Camera-type eye (tissue), 1 donor: ENCODE measurements around a stretch of chr11.

GRCh38 chr11:765337-766315 lies 11.7 kb downstream of the GATD1 start:
- RAMPAGE, long total RNA: no peak

GRCh38 chr11:854951-855748 lies 12.5 kb downstream of the TSPAN4 start:
- RAMPAGE, long total RNA: no peak

- RAMPAGE, long total RNA: no peak
Measured at GRCh38 chr11:910526-910694, 200 bp downstream of the CHID1 start.

- RAMPAGE, long total RNA: no peak
Measured at GRCh38 chr11:1074403-1074721, 37.8 kb upstream of the MUC6 start.

- RAMPAGE, long total RNA: no peak
Measured at GRCh38 chr11:1087798-1088582, 51.5 kb upstream of the MUC6 start.

GRCh38 chr11:1150713-1151471 lies 6.9 kb upstream of the MUC5AC start:
- RAMPAGE, long total RNA: no peak

DNA sequence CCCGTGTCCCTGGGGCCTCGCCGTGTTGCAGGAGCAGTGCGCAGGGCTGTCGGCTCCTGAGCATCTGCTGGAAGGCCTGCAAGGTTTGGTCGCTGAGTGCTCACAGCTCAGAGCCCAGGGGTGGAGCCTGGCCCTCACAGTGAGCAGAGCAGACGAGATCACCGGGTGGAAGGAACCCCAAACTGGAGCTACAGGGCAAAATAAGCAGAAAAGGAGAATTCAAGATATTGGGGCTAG lies 17.1 kb upstream of the MUC5B start:
- RAMPAGE, long total RNA: no peak

DNA sequence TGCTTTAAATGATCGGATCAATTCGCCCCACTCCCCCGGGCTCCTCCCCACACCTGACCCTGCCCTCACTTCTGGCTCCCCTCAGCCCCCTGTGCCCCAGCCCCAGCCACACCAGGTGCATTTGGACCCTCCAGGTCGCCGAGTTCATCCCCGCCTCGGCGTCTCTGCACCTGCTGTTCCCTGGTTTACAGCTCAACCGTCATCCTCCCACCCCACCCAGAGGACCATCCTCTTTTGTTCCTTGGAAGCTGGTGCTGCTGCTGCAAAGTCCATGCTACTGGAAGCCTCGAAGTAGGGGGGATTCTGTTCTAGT lies 4.6 kb upstream of the MUC5B start:
- RAMPAGE, long total RNA: no peak

DNA sequence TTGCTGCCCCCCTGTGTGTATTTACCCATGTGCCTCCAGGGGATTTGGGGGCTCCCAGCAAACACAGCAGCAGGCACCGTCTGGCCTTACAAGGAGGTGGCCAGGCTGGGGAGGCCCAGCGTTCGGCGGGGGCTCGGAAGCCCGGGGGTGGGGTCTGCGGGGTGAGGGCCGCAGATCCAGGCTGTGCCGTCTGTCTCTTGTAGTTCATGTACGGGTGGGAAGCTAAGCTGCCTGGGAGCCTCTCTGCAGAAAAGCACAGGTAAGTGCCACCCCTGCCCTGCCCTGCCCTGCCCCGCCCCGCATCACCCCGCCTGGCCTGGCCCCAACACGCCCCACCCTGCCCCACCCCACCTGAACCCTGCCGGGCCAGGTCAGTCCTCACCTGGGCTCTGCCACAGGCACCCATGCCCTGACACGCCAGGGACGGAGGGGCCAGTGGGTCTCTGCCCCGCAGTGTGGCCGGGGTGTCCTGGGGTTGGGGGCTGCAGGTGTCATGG lies 10.8 kb downstream of the MUC5B start:
- RAMPAGE, long total RNA: no peak

DNA sequence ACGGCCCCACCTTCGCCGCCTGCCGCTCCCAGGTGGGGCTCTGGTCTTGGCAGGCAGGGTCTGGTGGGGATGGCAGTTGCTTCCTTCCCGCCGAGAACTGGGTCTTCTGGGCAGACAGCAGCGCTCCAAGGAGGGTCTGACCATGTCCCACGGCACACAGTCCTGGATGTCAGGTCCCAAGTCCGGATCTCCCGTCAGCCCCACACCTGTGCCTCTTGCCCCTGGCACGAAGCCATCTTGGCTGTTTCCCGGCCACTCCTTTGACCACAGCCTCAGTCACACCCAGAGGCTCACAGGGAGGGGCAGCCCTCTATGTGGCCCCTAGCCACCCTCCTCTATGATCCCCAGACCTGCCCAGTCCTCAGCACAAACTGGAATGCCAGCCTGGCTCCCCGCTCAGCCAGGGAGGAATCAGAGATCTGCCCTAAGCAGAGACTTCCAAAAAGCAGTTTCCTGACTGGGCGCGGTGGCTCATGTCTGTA lies 14.3 kb downstream of the MUC5B start:
- RAMPAGE, long total RNA: no peak

GRCh38 chr11:1254972-1255530 lies 32.2 kb downstream of the MUC5B start:
- RAMPAGE, long total RNA: no peak

GRCh38 chr11:1299600-1300485 lies 9.6 kb downstream of the TOLLIP start:
- RAMPAGE, long total RNA: no peak

DNA sequence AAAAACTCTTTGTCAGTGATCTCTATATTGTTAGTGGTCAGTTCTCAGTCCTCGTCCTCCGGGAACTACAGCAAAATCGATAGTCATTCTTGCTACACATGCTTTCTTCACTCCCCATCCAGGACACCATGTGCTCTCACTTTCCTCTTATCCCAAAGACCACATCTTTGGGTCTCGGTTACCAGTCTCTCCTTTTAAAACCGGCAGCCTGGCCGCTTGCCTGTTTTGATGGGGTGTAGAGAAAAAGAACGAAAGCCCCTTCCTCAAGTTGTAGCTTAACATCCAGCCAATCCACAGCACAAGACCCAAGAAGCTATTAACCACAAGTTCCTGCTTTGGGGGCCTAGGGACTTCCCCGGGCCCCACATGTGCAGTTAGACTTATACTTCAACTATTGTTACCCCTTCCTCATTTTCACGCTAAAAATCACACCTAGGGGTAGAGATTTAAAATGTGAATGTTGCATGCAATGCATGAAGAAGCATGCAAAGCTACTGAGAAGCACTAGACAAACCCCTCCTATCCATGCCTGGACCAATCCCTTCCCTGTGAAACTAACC lies 1.5 kb upstream of the TOLLIP start:
- RAMPAGE, long total RNA: no peak

- RAMPAGE, long total RNA: no peak
Measured at GRCh38 chr11:1485913-1486478, 583 bp downstream of the MOB2 start.

DNA sequence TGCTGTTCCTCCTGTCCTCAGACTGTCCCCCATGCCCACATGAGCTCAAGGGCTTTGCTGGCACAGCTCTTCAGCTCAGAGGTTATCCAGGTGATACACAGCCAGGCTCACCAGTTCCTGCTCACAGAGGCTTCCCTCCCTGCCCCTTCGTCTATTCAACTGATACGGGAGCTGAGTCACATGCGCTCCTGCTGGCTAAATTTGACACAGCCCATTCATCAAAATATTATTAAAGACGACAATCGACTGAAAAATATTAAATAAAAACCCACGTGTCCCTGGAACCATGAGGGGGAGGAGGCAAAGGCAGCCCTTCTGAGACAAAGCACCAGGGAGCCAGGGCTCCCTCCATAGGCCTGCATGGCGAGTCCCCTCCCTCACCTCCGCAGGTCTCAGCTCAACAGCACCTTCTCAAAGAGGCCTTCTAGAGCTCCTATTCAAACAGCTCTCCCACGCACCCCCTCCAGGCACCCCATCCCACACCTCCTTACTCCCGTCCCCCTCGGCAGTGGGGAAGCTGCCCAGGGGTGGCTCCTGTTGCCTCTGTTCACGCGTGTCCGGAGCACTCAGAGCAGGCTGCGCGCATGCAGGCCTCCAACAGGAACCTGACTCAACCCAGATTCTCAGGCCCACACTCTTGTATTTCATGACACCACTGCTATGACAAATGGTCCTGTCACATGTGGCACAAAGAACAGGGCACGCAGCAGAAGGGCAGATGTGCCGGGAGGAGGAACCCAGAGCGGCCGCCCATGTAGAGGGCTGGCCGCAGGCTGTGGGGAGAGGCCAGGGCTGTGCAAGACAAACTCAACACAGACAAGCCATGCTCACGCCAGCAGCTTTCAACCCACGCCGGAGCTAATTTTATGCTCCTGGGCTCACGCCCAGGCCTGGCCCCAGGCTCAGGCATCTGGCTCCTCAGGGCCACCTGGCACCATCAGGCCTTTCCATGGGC lies 40.3 kb downstream of the DUSP8 start:
- RAMPAGE, long total RNA: no peak

DNA sequence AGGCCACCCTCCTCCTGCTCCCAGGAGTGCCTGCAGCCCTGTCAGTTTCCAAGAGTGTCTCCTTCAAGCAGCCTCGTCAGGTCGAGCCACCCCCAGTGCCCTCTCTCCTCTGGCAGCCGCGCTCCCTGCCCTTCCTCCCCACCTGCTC lies 11.5 kb upstream of the KRTAP5-6 start:
- RAMPAGE, long total RNA: no peak

DNA sequence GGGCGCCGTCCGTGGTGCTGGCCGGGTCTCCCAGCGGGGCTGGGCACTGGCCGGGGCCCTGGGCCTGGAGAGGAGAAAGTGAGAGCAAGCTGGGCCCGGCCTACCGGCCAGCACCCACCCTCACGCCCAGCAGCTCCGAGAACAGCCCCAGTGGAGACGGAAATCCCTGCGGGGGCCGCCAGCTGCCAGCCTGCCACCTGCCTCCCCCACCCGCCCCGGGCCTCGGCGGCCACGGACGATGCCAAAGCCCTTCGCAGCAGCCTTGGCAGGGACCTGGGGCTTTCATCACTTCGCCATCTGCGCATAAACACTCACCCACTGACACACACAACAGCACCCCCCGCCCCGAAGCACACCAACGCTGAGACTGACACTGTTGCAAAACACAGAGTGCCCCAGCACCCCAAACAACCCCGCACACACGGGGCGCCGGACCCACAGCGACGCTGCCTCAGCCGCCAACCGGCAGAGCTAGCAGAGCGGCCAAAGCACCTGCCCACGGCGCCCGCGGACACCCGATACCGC lies 2.3 kb downstream of the IFITM10 start:
- RAMPAGE, long total RNA: no peak

DNA sequence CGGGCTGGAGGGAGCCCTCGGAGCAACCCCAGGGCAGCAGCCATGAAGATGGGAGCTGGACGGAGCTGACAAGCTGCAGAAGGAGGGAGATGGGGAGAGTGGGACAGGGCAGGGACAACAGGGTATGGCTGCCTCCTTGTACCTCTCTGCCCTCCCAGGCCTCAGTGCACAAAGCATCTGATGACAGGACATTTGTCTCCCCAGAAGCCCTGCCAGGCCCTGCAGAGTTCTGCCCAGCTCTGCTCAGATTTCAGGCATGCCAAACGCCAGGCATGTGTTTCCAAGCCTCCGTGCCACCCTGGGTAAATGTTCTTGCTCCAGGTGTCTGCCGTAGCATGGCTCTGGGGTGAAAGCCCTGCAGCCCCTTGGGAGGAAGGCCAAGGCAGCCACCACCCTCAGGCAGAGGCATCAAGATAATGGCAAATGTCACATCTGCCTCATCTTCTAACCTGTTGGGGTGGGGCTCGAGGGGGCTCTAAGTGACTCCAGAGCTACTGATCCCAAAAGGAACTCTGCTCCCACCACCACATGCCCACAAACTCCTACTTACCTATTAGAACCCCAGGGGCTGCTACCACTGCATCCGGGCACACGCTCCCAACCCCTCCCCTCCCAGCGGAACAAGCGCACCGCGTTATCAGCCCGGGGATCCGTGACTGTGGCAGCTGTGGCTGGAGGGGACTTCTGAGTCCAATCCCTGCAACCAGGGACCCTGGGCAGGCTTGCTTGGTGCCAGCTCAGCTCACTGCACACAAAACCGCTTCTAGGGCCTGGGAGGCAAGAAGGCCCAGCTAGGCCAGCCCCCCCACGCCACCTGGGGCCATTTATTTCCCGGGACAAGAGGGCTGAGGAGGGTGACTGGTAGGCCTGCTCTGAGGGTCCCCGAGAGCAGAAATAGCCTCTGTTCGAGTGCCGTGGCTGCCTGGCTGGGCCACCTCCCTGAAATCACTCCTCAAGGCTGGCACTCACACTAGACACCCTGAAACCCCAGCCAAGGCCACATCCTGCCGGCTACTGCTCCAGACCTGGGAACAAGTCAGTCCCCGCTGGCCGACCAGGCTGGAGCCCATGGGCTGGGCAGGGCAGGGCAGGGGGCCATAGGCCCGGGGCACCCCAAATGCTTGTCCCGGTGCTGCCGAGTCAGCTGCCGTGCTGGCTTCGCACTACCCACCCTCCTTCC lies 1.5 kb upstream of the IFITM10 start:
- RAMPAGE, long total RNA: no peak

DNA sequence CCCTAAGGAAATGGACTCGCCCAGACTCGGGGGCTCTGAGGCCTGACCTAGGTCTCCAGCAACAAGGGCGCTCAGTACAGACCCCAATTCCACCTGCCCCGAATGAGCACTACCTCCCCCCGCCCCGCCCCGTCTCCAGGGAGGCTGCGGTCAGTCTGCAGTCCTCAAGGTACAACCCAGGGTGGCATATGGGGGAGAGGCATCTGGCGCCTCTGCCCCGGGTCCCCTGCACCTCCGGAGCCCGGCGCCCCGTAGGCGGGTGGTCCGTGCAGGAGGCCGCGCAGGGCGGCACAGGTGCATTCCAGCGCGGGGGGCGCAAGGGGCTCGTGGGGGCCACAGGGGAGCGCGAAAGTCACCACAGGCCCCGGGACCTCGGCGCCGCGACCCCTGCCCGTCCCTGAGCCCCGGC lies 354 bp downstream of the CTSD start:
- RAMPAGE, long total RNA: no peak

GRCh38 chr11:1830015-1830578 lies 4.7 kb upstream of the SYT8 start:
- RAMPAGE, long total RNA: no peak